ENCODE results near the genes TFPT, LILRA1, KIR2DL3 and TMEM150B.

DNA sequence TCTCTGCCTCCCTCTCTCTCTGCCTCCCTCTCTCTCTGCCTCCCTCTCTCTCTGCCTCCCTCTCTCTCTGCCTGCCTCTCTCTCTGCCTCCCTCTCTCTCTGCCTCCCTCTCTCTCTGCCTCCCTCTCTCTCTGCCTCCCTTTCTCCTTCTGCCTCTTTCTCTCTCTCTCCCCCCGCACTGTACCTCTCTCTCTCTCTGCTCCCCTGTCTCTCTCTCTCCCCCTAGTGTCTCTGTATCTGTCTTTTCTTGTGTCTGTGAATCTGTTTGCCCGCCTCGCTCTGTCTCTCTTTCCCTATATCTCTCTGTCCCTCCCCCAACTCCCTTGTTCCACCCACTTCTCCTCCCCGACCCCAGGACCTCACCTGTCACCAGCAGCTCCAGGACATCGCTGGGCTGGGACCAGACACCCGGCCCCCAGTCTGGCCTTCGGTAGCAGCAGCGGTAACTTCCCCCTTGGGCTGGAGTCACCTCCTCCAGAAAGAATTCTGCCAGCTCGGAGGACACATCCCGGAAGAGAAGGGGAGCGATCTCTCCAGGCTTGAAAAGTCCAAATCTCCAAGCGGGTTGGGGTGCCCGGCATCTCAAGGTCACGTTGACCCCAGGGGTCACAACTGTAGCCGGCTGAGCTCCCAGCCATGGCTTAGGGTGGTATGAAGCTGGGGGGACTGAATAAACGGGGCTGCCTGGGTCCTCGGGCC is 4.0 kb downstream of the OSCAR start:
- RRBS = 2% methylated on average over 8 of the region's 17 CpGs

DNA sequence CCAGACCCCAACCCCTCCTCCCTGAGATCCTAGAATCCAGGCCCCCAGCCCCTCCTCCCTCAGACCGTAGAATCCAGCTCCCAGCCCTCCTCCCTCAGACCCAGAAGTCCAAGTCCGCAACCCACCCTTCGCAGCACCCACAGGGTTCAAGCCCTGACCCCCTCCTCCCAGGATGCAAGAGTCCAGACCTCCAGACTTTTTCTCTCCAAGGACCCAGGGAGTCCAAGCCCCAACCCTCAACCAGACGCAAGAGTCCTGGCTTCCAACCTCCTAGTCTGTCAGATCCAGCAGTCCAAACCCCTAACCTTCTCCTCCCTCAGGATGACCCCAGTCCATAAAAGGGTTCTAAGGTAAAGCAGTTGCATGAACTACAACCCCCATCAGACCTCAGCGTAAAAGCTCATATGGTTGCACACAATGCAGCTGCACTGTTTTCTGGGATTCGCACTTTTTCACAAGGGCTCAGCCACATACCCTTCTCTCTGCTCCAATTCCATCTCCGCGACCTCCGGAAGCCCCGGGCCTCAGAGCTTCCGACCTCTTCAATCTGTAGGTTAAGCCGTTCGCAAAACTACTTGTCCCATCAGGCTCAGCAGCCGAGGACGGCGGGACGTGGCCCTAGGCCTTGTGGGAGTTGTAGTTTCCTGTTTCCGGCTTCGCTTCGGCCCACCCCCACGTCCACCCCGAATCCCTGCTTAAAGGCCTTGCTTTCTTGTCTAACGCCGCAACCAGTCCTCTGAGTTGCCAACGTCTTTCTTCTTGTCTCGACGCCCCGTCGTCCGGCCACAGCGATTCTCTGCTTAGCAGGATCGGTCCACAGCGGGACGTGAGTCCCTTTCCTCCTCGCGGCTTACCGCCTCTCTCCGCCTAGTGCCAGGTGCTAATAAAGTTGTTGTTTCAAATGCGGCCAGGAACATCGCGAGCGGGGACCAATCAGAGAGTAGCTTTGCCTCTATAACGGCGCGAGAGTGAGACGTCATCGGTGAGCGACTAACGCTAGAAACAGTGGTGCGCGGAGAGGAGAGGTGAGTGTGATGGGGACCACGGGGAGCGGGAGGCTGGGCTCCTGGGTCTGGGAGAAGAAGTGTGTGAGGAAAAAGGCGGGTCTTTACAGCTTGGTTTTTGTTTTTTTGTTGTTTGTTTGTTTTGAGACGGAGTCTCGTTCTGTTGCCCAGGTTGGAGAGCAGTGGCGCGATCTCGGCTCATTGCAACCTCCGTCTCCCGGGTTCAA is at the start of gene TFPT:
TFPT (minus strand) TSS at position 885 of the 1,231 bp plus-strand sequence.
- RRBS = 5% methylated on average over 6 of the region's 61 CpGs

- RRBS = no CpG with 5 or more reads among the region's 21 CpGs
These were observed 831 bp downstream of the LENG1 start for GRCh38 chr19:54158546-54159233.

DNA sequence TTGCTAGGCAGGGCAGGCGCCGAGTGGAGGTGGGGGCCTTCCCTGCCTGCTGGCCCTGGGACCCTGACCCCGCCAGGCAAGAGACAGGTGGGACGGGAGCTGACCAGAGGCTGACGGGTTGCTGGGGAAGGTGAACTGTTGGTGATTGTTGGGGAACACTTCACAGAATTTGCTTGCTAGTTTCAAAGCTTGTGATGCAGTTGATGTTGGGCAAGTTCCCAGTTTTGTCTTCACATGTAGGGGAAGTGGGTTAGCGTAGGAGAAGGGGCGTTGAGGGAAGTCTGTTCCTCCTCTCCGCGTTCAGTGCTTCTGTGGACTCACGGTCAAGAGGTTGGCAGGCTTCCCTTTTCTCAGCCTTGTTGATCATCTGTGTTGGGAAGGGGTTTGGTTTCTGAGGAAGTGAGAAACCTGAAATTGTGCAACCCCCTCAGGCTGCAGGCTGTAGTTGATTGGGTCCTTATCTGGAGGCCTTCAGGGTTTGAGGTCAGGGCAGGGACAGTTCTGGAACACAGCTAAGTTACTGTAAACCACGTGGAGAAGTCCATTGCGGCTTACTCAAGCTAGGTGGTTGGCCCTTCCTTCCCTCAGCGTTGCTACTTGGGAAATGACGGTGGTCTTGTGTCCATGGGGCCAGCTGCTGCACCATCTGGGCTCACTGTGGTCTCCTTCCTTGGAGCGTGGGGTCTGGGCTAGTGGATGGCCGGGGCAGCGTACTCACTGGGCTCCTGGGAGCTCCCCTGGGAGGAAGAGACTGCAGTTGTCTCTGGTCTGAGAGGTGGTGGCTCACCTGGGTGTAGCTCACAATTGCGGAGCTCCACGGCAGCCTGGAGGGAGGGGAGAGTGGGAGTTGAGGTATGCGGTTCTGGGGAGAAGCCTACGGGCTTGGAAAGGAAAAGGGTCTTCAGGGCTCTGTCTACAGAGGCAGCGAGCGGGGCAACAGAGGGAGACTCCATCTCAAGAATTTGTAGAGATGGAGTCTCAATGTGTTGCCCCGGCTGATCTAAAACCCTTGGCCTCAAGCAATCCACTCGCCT is 7.6 kb downstream of the RPS9 start:
- RRBS = 54% methylated on average over 1 of the region's 25 CpGs

- RRBS = no CpG with 5 or more reads among the region's 8 CpGs
These were observed 10.1 kb downstream of the RPS9 start for GRCh38 chr19:54210747-54211223.

DNA sequence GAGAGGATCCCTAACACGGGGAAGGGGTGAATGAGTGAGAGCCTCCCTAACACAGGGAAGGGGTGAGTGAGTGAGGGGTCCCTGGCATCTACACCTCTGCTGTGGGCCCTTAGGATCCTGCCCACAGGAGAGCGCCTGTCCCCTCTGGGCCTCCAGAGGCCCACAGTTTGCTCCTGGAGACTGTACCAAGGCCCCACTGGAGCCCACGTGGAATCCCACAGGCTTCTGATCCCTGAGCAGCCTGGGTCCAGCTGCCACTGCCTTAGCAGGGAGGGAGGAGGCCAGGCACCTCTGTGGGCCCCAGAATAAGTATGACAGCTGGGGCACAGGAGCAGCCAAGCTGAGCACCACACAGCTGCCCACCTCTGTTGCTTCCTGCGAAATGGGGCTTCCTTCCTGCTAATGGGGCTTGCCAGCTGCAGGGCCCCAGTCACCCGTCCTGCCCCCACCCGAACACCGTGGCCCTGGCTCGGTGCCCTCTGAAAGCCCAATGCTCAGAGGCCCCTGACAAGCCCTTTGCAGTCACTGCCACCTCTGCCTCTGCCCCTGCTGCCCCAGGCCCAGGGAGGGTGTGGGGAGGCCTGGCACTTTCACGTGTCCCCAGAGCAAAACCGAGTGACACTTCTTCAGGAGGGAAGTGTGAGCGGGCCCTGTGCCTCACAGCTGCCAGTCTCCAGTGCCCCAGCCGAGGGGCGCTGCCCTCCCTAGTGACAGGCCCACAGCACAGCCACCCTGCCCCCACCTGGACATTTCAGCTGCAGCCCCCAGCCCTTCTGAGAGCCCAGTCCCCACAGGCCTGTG is 4.5 kb upstream of the LILRB2 start:
- RRBS = no CpG with 5 or more reads among the region's 13 CpGs

GRCh38 chr19:54345883-54346450 is 7.0 kb upstream of the LILRA4 start:
- RRBS = no CpG with 5 or more reads among the region's 10 CpGs

- RRBS = no CpG with 5 or more reads among the region's 11 CpGs
These were observed 4.2 kb upstream of the LENG8 start for GRCh38 chr19:54444731-54445267.

DNA sequence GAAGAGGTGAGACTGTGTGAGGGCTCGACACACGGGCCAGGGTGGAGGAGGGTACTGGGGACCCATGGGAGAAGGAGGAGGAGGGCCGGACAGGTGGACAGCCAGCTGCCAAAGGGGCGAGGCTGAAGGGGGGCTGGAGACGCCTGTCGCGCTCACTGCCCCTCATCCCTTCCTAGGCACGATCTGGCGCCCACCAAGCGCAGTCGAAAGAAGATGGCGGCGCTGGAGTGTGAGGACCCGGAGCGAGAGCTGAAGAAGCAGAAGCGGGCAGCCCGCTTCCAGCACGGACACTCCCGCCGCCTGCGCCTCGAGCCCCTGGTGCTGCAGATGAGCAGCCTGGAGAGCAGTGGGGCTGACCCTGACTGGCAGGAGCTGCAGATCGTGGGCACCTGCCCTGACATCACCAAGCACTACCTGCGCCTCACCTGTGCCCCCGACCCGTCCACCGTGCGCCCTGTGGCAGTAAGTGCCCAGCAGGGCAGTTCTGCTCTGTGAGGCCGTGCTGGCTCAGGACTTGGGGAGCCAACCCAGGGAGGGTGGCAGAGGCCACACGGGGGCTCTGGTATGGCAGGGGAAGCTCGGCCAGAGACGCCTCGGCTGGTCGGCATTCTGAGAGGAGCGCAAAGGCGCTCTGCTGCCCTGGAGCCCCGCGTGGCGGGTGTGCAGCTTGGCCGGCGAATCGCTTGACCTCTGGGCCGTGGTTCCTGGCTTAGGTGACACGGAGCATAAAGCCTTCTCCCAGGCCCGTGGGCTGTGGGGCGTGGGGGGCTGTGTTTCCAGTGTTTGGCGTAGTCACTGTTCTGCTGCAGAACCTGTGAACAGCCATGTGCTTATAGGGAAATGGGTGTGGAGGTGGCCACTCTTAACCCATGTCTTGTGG is 6.9 kb downstream of the LENG9 start:
- RRBS = no CpG with 5 or more reads among the region's 47 CpGs

GRCh38 chr19:54471426-54471825 is 1.7 kb downstream of the CDC42EP5 start:
- RRBS = 7% methylated on average over 20 of the region's 37 CpGs

DNA sequence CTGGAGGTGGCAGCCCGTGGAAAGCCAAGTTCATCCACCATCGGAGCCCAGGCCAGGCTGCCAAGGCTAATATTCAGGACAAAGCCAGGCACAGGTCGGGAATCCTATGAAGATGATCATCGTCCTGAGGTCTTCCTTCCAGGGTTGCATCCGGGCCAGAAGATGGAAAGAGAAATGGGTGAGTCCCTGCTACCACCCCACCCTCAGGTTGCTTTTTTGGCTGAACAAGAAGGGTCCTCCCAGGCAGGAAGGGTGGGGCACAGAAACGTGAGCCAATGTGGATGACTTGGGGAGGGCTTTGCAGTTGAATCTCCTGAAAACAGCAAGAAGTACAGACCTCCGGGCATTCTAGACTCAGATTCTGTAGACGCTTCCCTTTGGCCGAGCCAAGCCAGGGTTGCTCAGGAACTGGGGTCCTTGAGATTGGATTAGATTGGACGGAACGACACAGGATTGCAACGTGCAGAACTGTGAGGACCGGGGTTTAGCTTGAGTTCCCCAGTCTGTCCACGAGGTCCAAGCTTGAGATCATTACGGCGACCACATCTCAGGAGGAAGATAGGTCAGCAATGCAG is 4.5 kb upstream of the LAIR2 start:
- RRBS = no CpG with 5 or more reads among the region's 16 CpGs

DNA sequence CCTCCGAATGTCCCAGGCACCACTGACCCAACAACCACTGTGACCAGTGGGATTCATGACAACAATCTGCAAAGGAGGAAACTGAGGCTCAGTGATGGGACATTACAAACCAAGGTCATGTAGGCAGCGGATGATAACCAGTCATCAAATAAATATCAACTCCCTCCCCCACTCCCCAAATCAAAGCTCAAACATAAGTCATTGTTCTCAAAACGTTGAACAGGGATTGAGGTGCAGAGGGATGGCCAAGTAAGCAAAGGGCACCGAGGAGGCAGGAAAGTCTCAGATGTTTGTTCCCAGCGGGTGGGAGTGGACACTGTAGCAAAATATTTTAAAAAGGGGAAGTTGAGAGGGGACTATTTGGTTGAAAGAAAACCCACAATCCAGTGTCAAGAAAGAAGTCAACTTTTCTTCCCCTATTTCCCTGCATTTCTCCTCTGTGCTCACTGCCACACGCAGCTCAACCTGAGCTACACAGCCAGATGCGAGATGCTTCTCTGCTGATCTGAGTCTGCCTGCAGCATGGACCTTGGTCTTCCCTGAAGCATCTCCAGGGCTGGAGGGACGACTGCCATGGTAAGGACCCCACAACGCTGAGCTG is at the start of gene LILRA1:
LILRA1 (plus strand) TSS at position 427 of the 601 bp plus-strand sequence.
- RRBS = no CpG with 5 or more reads among the region's 9 CpGs

- RRBS = no CpG with 5 or more reads among the region's 13 CpGs
These were observed 6.0 kb upstream of the LILRB1 start for GRCh38 chr19:54624189-54624715.

DNA sequence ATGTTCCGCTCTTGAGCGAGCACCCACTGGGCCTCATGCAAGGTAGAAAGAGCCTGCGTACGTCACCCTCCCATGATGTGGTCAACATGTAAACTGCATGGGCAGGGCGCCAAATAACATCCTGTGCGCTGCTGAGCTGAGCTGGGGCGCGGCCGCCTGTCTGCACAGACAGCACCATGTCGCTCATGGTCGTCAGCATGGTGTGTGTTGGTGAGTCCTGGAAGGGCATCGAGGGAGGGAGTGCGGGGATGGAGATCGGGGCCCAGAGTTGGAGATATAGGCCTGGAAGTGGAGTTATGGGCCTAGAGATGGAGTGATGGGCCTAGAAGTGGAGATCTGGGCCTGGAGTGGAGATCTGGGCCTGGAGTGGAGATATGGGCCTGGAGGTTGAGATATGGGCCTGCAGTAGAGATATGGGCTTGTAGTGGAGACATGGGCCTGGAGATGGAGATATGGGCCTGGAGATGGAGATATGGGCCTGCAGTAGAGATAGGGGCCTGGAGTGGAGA is at the start of gene KIR2DL3:
KIR2DL3 (plus strand) TSS at position 144 of the 509 bp plus-strand sequence.
- RRBS = no CpG with 5 or more reads among the region's 14 CpGs

DNA sequence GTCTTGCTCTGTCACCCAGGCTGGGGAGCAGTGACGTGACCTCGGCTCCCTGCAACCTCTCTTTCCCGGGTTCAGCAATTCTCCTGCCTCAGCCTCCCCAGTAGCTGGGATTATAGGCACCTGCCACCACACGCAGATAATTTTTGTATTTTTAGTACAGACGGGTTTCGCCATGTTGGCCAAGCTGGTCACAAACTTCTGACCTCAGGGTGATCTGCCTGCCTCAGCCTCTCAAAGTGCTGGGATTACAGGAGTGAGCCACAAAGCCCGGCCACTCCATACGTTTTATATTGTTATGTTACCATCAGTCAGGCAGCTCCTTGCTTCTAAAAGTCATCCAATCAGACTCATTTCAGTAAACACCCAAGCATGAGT is 14.0 kb upstream of the NCR1 start:
- RRBS = no CpG with 5 or more reads among the region's 8 CpGs

DNA sequence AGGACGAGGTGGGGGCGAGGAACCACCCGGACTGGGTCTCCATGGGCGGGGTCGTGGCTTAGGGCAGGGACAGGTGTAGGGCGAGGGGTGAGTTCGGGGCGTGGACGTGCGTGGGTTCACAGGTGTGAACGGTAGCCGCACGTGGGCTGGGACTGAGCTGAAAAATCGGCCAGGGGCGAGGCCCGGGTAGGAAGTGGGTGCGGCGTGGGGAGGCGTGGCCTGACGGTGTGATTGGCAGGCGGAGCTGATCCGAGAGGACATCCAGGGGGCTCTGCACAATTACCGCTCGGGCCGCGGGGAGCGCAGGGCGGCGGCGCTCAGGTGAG is 4.8 kb downstream of the EPS8L1 start:
- RRBS = no CpG with 5 or more reads among the region's 30 CpGs

DNA sequence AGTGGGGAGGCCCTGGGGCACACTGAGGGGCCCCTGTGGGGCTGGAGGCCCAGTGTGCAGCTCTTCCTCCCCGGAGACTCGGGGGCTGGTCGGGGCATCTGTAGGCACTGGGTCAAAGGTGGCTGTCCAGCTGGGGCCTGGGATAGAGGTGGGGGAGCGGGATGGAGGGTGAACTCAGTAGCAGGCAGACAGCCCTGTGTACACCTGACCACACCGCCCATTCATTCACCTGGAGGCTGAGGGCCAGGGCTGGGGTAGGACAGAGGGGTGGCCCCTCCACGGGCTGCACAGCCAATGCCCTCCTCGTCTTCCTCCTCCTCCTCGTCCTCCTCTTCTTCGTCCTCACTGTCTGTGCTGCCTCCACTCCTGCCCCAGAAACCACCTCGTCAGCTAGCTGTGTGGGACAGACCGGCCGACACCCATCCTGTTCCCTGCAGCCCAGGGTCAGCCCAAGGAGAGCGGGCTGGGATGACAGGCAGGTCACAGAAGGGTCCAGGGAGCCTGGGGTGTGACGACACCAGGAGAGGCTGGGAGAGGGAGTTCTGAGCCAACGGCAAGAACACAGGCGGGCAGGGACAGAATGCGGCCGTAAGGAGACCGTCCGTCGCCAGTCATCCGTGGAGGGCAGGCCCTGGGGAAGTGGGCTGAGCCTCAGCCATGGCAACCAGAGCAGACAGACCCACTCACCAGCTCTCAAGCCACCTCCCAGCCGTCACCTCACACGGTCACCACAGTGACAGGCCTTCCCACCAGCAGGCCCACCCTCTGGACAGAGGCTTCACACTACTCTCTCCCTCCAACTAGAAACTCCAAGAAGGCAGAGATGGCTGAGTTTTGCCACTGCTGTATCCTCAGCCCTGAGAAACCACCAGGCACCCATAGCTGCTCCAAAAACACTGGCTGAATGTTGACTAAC is 3.5 kb upstream of the TMEM86B start:
- RRBS = no CpG with 5 or more reads among the region's 24 CpGs

- RRBS = no CpG with 5 or more reads among the region's 7 CpGs
These were observed 10.7 kb upstream of the TMEM86B start for GRCh38 chr19:55239300-55239542.

GRCh38 chr19:55325247-55325697 is at the start of gene TMEM150B:
Gene TMEM150B, minus strand, starts transcription at chr19:55325341.
- RRBS = no CpG with 5 or more reads among the region's 15 CpGs

GRCh38 chr19:55331732-55332100 is 6.6 kb upstream of the TMEM150B start:
- RRBS = no CpG with 5 or more reads among the region's 8 CpGs

Measured in HL-60 (cell line).